Kidney (tissue), 2 donors: ENCODE data around the gene WNT5A.

- PRO-cap, result no peak
- RRBS, result no CpG with 5 or more reads among the region's 6 CpGs
These were observed 8.0 kb downstream of the GLT8D1 start for GRCh38 chr3:52697201-52698381.

DNA sequence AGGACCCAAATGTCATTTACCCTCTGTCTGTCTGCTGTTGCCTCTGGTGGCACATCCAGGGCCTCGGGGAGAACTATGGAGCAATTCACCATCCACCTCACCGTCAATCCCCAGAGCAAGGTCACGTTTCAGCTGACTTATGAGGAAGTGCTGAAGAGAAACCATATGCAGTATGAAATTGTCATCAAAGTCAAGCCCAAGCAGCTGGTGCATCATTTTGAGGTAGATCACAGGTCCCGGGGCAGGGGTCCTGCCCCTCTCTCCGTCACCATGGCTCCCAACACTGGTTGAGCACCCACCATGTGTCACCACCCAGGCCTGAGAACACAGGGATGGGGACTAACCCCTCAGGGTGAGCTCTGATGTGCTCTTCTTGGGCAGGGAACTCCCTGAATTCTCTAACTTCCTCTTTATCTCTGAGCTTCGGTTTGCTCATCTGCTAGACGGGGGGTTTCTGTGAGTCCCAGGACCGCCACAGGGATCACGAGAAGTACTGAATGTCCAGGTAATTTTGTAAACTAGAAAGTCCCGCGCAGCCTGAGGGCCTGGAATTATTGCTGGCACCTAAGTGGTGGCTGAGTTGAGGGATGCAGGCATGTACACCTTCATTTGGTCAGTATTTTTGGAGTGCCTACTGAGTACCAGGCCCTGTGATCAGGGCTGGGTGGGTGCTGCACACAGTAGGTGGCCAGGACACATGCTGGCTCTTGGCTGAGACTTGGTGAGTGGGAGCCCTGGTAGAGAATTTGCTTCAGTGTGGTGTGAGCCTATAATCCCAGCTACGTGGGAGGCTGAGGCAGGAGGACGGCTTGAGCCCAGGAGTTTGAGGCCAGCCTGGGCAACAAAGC lies 2.2 kb downstream of the ITIH1 start:
- PRO-cap, result no peak
- RRBS, result no CpG with 5 or more reads among the region's 13 CpGs

- PRO-cap, result no peak
- RRBS, result no CpG with 5 or more reads among the region's 10 CpGs
These were observed 7.4 kb downstream of the ITIH3 start for GRCh38 chr3:52801895-52802399.

- PRO-cap, result no peak
- RRBS, result over 99% methylated on average over 7 of the region's 19 CpGs
These were observed 6.9 kb downstream of the ITIH4 start for GRCh38 chr3:52823339-52824176.

DNA sequence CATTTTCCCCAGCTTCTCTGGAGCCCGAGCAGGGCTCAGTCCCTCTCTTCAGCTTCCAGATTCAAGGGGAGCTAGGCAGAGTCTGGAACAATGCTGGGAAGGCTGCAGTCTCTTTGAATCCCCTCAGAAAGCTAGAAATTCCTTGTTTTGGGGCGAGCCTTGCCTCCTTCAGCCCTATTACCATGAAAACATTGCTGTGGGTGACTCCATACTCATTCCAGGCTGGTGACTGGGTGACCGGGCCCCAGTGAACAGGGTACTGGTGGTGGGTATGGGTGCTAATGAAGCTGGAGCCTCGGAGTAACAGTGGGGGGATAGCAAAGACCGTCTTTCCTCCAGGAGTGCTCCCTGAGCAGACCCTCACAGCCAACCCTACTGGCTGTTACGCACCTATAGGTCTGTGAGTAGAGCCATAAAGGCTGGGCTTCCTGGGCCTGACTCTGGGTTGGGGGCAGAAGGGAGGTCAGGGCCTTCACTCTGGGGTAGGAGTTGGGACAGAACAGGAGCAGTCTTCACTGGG lies 4.8 kb downstream of the PRKCD start:
- PRO-cap, result no peak
- RRBS, result no CpG with 5 or more reads among the region's 6 CpGs

- PRO-cap, result no peak
- RRBS, result 92% methylated on average over 3 of the region's 11 CpGs
These were observed 20.4 kb downstream of the PRKCD start for GRCh38 chr3:53181416-53181723.

- PRO-cap, result no peak
- RRBS, result no CpG with 5 or more reads among the region's 11 CpGs
These were observed 30.2 kb downstream of the TKT start for GRCh38 chr3:53225371-53226214.

DNA sequence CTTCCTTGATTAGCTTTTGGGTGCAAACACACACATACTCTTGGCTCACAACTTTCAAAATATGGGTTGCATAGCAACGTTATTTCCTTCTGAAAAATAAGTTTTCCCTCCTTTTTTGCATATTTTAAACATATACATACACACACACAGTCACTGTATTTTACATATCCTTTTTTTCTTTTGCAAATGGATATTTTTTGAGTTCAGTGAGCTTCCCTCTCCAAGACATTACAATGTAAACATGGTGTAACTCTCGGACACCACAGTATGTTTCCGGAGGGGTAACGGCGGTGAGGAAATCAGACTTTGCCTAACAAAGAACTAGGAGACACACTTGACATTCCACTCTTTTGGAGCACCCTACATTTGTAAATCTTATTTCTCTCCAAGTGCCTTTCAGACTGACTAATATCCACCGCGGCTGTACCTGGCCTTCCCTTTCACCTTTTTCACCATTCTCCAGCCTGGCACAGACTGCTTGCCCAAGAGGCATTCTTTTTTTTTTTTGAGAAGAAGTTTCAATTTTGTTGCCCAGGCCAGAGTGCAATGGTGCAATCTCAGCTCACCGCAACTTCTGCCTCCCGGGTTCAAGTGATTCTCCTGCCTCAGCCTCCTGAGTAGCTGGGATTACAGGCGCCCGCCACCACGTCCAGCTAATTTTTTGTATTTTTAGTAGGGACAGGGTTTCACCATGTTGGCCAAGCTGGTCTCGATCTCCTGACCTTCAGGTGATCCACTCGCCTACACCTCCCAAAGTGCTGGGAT lies 3.3 kb downstream of the TKT start:
- PRO-cap, result no peak
- RRBS, result no CpG with 5 or more reads among the region's 14 CpGs

DNA sequence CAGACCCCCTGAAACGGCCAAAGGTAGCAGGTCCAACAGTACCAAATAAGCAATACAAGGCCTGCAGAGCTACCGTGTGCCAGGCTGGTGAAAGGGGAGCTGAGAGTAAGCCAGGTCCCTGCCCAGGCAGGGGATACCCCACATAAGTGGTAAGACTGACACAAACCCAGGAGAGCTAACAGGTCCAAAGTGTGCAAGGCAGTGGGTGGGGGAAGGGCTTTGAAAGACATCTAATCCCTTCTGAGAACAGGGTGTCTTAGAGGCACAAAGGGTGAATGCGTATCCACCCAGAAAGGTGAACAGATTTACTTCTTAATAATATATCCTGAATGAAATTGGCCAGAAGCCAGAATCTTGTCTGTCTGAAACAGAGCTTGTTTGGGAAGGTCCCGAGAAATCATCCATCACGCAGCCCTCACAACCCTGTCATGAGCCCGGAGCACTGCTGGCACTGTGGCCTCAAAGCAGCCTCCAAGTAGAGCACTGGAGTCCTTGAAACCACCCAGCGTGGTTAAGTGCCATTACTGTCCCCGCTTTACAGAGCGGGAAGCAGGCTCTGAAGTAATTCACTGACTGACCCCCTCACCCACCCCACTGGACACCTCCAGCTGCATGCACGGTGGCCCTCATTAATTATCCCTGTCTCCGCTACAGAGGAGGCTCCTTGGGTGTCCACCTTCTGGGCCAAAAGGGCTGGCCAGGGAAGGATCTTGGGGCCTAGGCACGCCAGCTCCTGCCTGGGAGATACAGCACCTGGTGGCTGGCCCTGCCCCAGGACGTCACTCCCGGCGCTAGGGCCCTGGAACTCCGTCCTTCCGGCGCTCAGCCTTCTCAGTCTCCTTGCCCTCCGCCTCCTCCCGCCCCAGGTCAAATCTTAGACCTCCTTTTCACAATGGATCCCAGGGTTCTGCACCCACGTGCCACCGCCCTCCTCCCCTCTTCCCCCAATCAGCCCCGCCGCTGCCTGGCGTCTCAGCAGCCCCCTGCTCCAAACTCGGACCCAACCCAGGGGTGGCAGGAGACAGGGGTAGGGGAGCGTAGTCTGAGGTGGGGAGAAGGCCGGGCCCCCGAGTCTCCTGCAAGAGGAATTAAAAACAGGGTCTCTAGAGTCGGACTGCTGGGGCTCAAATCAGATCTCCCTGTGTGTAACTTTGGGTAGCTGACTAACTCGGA lies 1.2 kb downstream of the TKT start:
- PRO-cap, result bidirectional peak, plus-strand start at position 892 of the sequence, minus-strand start at position 861 of the sequence
- RRBS, result no CpG with 5 or more reads among the region's 31 CpGs

DNA sequence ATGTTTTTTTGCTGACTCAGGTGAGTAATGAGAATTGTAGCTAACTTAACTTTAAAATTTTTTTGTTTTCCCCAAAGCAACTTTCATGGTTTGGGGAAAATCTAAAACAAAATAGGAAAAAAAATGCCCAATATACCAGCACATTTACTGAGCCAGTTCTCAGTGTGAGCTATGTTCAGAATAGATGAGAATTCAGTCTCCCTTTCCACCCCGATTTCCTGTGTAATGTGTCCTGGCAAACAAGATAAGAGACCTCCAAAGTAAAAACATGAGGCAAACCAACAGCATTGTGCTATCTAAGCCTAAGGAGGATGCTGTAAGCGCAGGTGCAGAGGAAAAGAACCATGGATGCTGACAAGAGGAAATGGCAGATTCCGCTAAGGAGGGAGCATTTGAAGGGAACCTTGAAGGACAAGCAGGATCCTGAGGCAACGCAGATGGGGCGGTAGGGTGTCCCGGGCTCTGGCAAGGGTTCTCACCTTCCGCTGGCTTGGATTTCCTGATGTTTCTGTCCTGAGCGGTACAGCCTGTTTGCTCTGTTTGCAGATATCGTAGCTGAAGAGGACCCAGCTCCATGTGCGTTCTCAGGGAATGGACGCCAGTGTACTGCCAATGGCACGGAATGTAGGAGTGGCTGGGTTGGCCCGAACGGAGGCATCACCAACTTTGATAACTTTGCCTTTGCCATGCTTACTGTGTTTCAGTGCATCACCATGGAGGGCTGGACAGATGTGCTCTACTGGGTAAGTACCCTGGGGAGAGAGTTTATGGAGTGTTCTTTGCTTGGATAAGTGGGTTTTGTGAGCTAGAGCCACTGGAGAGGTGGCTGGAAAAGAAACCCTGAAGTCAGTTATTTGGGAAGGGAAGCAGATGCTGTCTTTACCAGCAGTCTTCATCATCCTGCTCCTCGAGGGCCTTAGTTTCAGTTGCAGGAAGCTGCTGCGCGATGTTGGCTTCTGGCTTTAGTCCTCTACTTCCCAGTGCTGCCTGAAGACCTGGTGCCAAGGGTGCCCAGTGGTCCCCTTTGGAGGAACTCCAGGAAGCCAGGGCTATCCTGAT lies 171.7 kb downstream of the CACNA1D start:
- PRO-cap, result no peak
- RRBS, result no CpG with 5 or more reads among the region's 17 CpGs

DNA sequence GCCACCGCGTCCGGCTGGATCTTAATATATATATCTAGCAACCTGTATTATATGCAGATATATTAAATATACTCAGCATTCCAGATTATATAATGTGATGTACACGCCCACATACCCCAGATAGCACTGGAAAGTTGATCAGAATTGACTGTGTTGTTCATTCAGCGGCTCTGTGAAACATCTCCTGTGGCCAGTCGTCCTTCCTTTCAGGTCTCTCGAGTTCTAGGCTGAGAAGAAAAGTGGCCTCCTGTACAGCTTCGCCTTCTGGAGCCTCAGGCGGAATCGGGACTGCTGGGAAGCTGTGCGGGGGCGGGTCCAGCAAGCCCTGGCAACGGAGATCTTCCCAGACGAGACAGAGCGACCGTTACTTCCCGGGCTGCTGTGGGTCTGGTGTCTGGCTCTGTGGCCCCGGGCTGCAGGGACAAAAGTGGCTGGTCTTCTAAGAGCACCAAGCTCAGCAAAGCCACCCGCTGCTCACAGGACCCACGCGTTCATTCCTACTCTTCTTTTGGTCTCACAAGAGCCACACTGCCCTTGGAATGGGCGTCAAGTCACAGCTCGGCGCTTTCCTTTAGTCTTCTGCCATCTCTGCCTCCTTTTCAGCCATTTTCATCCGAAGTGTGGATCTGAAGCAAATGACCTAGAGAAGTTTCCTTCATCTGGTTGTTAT lies 88.6 kb upstream of the CACNA2D3 start:
- PRO-cap, result no peak
- RRBS, result 67% methylated on average over 1 of the region's 25 CpGs

GRCh38 chr3:54836814-54837490 lies 90.9 kb downstream of the LRTM1 start:
- PRO-cap, result no peak
- RRBS, result no CpG with 5 or more reads among the region's 8 CpGs

- PRO-cap, result bidirectional peak, plus-strand start at chr3:55486674, minus-strand start at chr3:55486293
- RRBS, result 2% methylated on average over 8 of the region's 46 CpGs
These were observed 972 bp downstream of the WNT5A start for GRCh38 chr3:55485918-55486750.

- PRO-cap, result bidirectional peak, plus-strand start at chr3:55487065, minus-strand start at chr3:55486985; bidirectional peak, plus-strand start at chr3:55487608, minus-strand start at chr3:55487303
- RRBS, result 3% methylated on average over 24 of the region's 80 CpGs
These were observed at the start of gene WNT5A for GRCh38 chr3:55486751-55487766. TSS of gene WNT5A (minus strand) at chr3:55487306.

GRCh38 chr3:55609378-55609719 lies 122.2 kb upstream of the WNT5A start:
- PRO-cap, result no peak
- RRBS, result no CpG with 5 or more reads among the region's 8 CpGs

GRCh38 chr3:56467764-56468043 lies 563 bp downstream of the ERC2 start:
- PRO-cap, result no peak
- RRBS, result 3% methylated on average over 9 of the region's 21 CpGs

DNA sequence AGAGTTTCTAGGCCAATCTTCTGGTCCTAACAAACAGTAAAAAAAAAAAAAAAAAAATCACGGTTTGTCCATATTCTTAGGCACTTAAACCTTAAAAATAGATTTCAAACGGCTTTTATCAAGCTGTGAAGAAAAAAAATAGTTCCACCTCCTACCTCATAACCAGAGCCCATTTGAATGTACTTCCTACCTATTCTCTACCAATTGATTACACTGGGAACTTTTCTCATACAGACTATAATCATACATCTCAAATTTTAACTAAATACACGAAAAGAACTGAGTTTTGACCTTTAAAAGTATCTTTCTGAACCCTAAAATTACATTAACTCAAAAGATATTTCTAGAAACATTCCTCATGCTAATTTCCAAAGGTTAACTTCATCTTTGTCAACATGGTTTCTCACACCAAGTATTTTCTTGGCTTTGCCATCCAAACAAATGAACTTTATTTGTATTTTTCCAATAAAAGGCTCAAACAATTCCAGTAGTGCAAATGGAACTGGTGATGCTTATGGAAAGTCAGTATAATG lies 1.9 kb downstream of the TASOR start:
- PRO-cap, result no peak
- RRBS, result no CpG with 5 or more reads among the region's 3 CpGs

DNA sequence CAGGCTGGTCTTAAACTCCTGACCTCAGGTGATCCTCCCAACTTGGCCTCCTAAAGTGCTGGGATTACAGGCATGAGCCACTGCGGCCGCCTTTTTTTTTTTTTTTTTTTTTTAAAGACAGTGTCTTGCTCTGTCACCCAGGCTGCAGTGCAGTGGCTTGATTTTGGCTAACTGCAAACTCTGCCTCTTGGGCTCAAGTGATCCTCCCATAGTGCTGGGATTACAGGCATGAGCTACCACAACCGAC lies 39.1 kb upstream of the TASOR start:
- PRO-cap, result no peak
- RRBS, result no CpG with 5 or more reads among the region's 3 CpGs

DNA sequence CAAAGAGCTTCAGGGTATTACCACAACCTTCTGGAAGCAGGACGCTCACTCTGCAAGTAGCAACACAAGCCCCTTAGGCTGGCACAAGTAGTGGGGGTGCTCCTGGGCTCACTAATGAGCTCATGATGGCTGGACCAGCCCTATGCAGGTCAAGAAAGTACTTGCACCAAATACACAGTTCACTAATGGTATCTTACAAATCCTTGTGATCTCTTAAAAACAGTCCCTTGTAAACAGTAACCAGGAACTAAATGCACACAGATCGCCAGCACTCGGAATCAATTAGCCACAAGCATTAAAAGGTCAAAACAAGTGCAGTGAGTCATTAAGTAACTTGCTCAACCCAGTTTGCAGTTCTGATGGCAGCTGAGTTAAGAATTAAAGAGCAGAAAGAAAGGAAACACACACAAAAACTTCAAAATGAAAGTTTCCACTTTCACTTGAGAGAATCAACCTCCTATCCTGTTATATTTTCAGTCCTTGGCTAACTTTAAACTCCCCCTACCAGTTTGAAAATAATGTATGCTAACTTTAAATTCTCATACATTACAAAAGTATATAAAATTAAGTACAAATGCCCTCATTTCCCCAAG lies 43.2 kb downstream of the ARHGEF3 start:
- PRO-cap, result no peak
- RRBS, result no CpG with 5 or more reads among the region's 3 CpGs

- PRO-cap, result no peak
- RRBS, result no CpG with 5 or more reads among the region's 4 CpGs
These were observed 23.9 kb upstream of the ARHGEF3 start for GRCh38 chr3:56825540-56826138.